SK-N-DZ (cell line): Measurements from ENCODE around the genes C9orf57, ALDH1A1 and ANXA1.

DNA sequence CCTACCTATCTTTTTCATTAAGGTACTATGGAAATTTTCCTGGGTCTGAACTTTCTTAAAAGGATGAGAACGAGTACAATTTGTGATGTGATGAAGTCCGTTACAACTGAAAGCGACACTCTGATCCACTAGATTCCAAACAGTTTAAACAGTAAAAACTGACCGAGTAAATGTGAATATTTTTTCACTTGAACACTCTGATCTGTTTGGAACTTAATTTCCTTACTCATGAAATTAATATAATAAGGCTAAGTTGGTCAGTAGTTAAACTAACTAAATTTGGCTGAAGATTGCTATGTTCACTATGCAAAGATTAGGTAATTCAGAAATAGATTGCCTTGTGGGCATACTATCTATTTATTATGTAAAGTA is at the start of gene C9orf57:
C9orf57 (minus strand) TSS at position 122 of the 372 bp plus-strand sequence.
RAMPAGE:
- cytosol, long total RNA = no peak
- nucleus, long total RNA = no peak

GRCh38 chr9:72749377-72749796 is 203.5 kb downstream of the ALDH1A1 start:
RAMPAGE:
- cytosol, long total RNA = no peak
- nucleus, long total RNA = no peak

DNA sequence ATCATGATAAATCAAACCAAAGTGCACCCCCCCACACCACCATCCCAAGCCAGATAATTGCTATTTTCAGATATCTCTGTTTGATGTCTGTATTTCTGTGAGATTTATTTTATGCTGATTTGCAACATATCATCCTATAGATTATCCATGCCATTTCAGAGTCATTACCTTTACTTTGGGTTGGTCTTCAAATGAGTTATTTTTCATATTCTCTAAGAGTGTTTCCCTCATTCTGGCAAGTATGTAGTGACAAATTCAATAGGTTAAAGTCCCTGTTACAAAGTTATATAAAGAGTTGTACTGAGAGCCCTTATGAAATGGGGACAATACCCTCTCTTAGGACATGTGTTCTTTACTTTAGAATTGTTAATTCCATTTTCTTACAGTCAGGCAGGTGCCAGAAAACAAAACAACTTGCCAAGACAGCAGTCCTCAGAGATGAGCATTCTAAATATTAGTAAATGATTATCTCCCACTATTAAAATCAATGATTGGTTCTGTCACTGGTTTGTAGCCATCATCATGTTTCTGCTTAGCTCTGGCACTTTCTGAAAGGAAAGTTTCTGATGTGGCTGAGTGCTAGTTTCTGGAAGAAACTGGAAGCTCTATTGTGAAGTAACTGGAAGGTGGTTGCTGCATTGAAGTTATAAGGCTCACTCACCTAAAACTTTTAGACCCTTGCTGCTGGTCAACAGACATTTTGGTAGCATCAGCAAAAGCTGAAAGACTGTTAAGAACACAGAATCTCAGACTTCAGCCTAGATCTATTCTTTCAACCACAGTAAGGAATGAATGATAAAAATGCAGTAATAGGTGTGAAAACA is 5.9 kb downstream of the ALDH1A1 start:
RAMPAGE:
- cytosol, long total RNA = no peak
- nucleus, long total RNA = no peak

RAMPAGE:
- cytosol, long total RNA = no peak
- nucleus, long total RNA = no peak
Observed at GRCh38 chr9:72952762-72953495, at the start of gene ALDH1A1. TSS of gene ALDH1A1 (minus strand) at chr9:72953053.

GRCh38 chr9:72984972-72985537 is 32.2 kb upstream of the ALDH1A1 start:
RAMPAGE:
- cytosol, long total RNA = no peak
- nucleus, long total RNA = no peak

DNA sequence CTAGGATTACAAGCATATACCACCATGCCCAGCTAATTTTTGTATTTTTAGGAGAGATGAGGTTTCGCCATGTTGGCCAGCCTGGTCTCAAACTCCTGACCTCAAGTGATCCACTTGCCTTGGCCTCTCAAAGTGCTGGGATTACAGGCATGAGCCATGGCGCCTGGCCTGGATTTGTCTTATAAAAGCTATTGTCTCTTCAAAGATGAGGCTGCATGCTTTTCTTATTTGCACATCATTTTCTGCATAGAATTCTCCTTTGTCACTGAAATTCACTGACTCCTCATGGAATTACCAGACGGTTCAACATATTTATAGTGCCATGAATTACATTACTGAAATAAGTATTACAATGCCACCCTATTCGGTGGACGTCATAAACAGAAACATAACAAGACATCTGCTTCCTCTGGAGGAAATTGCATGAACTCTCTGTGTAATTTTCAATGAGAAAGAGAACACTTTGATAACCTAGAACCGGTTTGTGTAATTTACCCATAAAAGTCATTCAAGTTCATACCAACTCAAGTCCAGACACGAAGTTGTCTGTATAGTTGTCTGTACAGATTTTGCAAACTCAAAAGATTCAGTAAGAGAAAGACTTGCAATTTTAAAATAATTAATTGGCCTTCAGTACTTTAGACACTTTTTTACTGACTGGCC is 35.0 kb upstream of the ALDH1A1 start:
RAMPAGE:
- cytosol, long total RNA = no peak
- nucleus, long total RNA = no peak

GRCh38 chr9:72990374-72990817 is 37.5 kb upstream of the ALDH1A1 start:
RAMPAGE:
- cytosol, long total RNA = no peak
- nucleus, long total RNA = no peak

DNA sequence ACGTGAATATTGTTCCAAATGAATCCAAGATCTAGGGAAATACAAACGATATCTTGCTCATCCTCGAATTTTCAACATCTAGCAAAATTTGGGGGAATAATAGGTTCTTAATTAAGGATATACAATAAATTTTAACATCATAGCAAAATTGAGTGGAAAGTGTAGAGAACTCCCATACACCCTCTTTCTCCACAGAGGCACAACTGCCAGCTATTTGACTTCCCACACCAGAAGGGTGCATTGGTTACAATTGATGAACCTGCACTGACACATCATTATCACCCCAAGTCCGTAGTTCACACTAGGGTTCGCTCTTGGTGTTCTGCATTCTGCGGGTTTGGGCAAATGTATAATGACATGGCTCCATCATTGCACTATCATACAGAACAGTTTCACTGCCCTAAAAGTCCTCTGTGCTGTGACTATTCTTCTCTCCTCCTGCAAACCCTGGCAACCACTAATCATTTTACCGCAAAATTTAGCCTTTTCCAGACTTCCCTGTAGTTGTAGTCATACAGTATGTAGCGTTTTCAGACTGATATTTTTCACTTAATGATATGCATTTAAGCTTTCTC is 45.8 kb upstream of the ALDH1A1 start:
RAMPAGE:
- cytosol, long total RNA = no peak
- nucleus, long total RNA = no peak

RAMPAGE:
- cytosol, long total RNA = no peak
- nucleus, long total RNA = no peak
Observed at GRCh38 chr9:73151451-73152462, at the start of gene ANXA1. TSS of gene ANXA1 (plus strand) at chr9:73151865.

RAMPAGE:
- cytosol, long total RNA = no peak
- nucleus, long total RNA = no peak
Observed at GRCh38 chr9:74424525-74424724, 72.7 kb upstream of the RORB start.

DNA sequence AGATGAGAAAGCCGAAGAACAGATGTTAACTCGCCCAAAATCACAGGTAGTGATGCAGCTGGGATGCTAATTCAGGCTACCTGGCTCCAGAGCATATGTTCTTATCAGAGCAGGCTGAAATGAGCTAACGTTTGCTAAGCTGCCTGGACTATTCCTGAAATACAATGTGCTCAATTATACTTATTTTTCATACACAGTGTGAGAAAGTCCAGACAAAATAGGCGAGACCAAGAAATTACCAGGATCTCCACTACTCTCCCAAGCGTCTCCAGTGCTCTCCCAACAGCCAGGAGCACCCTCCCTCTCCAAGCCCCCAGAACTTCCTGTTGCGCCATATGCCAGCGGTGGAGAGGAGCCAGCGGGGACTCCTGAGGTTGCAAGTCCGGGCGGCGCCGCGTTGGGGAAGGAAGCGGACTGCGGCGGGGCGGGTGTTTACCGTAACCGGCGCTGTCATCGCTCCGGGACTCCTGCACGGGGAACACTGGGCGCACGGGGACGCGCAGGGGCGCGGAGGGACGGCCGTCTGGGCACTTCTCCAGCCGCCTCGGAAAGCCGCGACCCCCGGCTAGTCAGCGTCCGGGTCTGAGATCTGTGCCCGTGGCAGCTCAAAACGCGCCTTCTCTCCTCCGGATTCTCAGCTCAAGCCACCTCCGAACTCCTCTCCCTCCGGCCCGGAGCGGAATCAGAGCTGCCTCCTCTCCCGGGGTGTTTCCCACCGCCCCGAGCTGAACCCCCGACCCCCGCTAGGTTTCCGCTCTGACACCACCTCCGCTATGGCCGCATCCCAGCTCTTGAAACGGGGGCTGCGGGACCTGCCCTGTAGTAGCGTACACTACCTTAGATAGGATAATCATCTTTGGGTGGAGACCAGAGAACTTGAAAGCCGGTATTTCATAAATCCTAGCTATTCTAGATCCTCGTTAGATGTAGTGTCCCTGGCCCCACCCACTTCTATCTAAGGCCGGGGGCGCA is 640 bp downstream of the TRPM6 start:
RAMPAGE:
- cytosol, long total RNA = no peak
- nucleus, long total RNA = no peak

GRCh38 chr9:74999262-75000060 is 28.6 kb downstream of the CARNMT1 start:
RAMPAGE:
- cytosol, long total RNA = no peak
- nucleus, long total RNA = no peak

DNA sequence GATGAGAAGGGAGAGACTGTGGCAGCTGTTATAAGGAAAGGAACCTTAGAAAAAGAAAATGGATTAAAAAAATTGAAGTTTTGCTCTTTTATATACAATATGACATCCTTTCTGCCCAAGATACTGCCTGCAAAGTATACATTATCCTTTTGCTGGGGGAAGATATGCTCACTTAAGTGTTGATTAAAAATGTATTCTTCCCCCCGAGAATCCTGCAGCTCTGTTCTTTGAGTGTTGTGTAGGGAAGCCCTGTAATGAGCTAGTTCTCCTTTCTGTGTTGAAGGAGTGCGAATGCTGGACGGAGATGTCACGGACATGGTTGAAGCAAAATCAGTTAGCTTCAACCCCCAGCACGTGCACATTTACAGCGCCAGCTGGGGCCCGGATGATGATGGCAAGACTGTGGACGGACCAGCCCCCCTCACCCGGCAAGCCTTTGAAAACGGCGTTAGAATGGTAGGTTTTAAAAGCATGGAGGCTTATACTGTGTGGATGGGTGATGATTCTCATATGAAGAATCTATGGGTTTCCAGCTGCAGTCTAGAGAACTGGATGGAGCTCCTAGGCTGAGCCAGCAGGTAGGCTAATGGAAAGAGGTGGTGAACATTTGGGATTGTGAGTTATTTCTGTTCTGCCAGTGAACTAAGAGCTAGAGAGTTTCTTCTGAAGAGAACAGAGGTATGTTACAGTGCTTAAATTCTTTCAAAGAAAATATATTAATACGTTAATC is 181.1 kb downstream of the PCSK5 start:
RAMPAGE:
- cytosol, long total RNA = no peak
- nucleus, long total RNA = no peak

GRCh38 chr9:76158677-76159273 is 235.5 kb downstream of the RFK start:
RAMPAGE:
- cytosol, long total RNA = no peak
- nucleus, long total RNA = no peak

GRCh38 chr9:76215967-76216381 is 178.3 kb downstream of the RFK start:
RAMPAGE:
- cytosol, long total RNA = no peak
- nucleus, long total RNA = no peak

GRCh38 chr9:76395392-76395847 is 1.2 kb upstream of the RFK start:
RAMPAGE:
- cytosol, long total RNA = no peak
- nucleus, long total RNA = no peak

GRCh38 chr9:76442004-76442377 is 17.0 kb upstream of the GCNT1 start:
RAMPAGE:
- cytosol, long total RNA = no peak
- nucleus, long total RNA = no peak

DNA sequence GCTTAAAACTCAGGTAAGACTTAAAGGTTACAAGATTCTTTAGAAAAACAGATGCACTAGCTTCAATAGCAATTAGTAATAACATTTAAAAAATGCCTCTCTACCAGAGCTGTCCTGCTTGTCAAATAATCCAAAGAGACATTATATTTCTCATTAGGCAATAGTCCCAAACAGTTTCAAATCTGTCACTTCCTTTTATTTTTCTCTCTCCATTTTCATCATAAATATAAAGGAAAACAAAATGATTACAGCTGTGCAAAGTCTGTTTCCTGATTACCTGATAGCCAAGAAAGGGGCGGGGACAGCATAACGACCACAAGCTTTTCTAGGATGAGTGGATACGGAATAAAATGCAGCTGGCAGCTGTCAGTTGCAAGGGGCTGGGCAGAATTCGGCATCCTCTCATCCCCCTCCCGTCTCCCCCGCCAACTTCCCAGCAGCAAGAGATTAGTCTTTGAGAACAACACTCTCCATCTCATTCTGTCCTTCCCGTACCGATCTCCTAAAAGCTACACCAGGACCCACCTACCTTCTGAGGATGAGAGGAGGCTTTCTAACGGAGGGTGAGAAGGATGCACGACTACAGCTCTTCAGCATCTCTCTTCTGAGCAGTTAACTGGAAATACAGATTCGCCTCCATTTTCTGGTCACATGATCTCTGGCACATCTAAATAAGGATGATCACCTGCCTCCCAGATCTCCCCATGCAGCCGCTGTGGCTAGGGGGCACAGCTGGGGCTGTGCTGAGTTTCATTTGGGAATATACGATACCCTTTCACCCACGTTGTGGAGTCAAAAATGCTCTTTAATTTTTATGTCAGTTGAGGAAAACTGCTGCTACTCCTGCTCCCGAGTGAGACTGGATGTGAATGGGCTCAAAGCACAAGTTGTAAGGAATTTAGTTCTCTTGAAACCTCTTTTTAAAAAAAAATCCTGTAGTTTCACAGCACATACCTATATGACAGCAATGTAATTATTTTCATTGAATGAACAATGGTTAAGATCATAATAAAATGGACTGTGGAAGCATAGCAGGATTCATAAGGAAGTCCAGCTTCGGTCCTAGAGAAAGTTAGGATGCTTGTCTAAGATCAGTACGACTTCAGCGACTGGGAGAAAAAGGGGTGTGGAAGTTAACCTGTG is 214.0 kb downstream of the PRUNE2 start:
RAMPAGE:
- cytosol, long total RNA = no peak
- nucleus, long total RNA = no peak

RAMPAGE:
- cytosol, long total RNA = no peak
- nucleus, long total RNA = no peak
Observed at GRCh38 chr9:76703202-76703857, 202.6 kb downstream of the PRUNE2 start.

GRCh38 chr9:76803654-76804251 is 102.2 kb downstream of the PRUNE2 start:
RAMPAGE:
- cytosol, long total RNA = no peak
- nucleus, long total RNA = no peak